Foreskin keratinocyte (primary cell): ENCODE data around the genes NME3 and NHERF2.

GRCh38 chr16:1208287-1208552 is 16.8 kb downstream of the TPSG1 start:
- RAMPAGE, total RNA, result no peak

GRCh38 chr16:1225592-1226181 is 619 bp upstream of the TPSG1 start:
- RAMPAGE, total RNA, result no peak

GRCh38 chr16:1291232-1291948 is 18.0 kb upstream of the UBE2I start:
- RAMPAGE, total RNA, result no peak

- RAMPAGE, total RNA, result no peak
Measured at GRCh38 chr16:1316655-1317062, 7.2 kb downstream of the UBE2I start.

DNA sequence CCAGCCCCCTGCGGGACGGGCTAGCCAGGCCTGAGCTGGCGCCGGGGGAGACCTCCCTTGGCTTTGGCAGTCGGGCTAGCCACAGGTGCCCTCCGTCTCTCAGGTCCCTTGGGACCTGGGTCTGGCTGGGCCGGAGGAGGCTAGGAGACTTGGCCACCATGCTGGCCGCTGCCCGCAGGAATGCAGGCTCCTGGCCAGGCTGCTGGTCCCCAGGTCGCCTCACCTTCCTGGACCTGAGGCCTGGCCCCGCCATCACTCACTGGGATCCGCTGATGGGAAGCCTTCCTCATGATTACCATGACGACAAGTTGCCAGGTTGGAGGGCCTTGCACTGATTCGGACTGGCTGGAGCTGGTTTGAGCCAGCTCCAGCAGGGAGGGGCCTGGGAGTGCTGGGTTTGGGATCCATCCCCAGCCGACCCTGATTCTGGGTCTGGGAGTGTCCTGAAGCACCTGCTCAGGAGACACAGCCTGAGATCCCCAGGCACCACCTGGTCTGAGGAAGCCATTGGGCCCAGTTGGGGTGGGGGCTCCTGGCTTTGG is 6.0 kb upstream of the BAIAP3 start:
- RAMPAGE, total RNA, result no peak

- RAMPAGE, total RNA, result no peak
Measured at GRCh38 chr16:1376079-1376709, 24.5 kb downstream of the GNPTG start.

GRCh38 chr16:1452267-1453130 is 8.1 kb upstream of the CCDC154 start:
- RAMPAGE, total RNA, result no peak

DNA sequence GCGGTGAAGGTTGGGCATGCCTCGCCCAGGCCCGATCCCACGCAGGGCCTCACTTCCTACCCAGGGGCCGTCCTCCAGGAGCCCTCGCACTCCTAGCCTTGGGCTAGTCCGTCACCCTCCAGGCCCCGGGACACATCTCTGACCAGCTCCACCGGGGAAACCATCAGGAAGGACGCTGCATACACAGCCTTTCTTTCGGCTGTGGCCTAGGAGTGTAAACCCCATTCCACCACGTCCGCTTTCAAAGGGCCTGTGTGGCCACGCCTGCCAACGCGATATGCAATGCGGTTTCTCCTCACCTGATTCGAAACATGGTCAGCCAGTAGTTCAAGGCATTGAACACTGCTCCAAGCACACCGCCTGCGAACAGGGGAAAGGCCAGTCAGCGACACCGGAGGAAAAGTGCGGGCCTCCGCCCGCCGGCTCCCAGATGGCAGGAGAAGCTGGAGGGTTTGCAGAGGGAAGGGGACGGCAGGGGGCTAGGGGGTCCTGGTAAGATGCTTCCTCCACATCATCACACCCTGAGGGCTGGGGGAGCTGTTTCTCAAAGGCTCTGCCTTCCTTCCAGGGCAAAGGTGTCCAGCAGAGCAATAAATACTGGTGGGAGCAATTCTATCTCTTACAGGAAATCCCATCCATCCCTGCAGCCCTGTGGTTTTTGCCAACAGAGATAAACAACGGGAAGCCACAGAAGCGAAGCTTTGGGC is 9.3 kb upstream of the CCDC154 start:
- RAMPAGE, total RNA, result no peak

DNA sequence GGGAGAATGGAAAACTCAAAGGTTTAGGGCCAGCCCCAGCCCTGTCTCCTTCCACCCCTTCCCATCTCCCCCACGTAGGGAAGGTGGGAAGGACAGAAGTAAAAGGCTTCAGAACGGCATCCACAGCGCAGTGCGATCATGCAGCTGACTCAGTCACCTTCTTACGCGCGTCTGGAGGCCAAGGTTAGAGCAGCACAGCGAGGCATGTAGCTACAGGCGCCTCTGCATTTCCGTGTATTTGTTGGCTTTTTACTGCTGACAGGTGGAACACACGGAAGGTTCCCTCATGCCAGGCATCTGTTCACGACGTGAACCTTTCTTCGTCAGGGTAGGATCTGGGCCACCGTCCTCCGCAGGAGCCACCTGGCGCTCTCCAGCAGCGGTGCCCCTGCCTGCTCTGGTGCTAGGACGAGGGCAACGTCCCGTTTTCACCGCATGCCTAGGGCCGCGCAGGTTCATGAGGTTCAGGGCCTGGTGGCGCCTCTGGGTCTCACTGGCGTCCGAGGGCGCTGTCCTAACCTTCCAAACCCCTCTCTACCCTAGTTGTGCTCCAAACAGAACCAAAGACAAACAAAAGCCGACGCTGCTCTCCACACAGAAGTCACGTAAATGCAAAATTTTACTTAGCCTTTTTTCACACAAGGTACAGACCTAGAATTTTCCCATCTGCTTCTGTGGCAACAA is 15.3 kb downstream of the TMEM204 start:
- RAMPAGE, total RNA, result no peak

DNA sequence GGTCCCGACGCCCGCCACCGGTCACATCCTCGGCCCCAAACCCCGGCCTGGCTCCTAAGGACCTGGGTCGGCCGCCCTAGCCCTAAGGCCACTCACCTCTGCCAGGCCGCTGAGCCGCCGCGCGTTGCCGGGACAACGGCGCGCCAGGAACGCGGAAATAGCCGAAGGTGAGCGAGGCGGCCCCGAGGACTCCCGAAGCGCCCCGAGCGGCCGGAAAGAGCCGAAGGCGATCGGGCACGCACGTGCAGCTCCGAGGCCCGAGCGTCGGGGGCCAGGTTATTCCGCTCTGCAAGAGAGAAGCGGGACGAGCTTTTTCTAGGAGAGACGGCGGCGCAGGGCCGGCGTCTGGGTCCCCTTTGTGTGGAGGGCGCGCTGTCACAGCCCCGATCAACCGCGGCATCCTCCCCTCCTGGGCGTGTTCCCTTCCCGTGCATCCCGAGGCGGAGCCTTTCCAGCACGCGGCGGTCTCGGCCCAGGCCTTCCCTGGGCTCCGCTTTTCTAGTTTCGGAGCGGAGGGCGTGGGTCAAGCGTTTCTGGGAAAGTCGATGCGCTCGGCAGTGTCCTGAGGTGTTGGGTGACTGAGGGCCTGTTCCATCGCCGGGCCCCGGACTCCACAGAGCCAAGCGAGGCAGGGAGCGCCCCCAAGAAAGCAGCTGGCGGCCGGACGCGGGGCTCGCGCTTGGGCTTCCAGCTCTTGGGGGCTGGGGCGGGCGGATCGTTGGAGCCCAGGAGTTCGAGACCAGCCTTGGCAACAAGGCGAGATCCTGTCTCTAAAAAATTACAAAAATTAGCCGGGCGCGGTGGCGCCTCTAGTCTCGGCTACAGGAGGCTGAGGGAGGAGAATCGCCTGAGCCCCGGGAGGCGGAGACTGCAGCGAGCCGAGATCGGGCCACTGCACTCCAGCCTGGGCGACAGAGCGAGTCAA is 1.0 kb downstream of the IFT140 start:
- RAMPAGE, total RNA, result no peak

GRCh38 chr16:1643638-1644412 is 31.7 kb downstream of the CRAMP1 start:
- RAMPAGE, total RNA, result no peak

GRCh38 chr16:1646071-1646688 is 31.9 kb upstream of the JPT2 start:
- RAMPAGE, total RNA, result no peak

- RAMPAGE, total RNA, result no peak
Measured at GRCh38 chr16:1767732-1768426, 3.5 kb downstream of the NME3 start.

DNA sequence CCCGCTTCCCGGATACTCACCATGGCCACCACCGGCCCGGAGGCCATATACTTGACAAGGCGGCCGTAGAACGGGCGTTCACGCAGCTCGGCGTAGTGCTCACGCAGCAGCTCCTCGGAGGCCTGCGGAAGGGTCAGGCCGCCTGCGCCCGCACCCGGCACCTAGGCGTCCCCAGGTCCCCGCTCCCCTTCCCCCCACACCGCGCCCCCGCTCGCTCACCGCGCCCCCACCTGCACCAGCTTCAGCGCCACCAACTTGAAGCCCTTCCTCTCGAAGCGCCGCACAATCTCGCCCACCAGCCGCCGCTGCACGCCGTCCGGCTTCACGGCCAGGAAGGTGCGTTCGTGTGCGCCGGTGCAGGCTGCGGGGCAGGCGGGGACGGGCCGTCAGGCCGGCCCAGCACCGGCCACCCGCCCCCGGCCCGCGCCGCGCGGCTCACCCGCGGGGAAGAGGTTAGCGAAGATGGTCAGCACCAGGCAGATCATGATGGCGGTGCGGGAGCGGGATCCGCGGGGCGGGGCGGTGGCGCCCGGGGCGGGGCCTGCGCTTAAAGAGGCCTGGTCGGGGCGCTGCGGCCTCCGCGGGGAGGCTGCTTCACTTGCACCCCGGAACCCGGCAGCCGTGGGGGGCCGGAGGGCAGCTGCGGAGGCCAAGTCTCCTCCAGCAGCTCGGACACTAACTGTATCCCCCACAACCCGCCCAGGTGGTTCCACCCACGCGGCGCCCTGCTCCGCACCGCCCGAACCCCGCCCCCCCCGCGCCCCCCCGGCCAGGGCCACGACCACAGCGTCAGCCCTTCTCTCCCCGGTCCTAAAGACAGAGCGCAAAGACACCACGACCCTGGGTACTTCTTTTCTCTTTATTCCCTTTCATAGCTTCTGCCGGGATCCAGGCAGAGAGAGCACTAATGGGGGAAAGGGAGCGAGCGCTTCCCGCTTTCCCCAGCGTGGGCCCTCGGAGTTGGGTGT is at the start of gene NME3:
Gene NME3, minus strand, starts transcription at position 494 of the 968 bp plus-strand sequence.
- RAMPAGE, total RNA, result no peak

- RAMPAGE, total RNA, result no peak
Measured at GRCh38 chr16:1816696-1817446, 9.8 kb downstream of the HAGH start.

DNA sequence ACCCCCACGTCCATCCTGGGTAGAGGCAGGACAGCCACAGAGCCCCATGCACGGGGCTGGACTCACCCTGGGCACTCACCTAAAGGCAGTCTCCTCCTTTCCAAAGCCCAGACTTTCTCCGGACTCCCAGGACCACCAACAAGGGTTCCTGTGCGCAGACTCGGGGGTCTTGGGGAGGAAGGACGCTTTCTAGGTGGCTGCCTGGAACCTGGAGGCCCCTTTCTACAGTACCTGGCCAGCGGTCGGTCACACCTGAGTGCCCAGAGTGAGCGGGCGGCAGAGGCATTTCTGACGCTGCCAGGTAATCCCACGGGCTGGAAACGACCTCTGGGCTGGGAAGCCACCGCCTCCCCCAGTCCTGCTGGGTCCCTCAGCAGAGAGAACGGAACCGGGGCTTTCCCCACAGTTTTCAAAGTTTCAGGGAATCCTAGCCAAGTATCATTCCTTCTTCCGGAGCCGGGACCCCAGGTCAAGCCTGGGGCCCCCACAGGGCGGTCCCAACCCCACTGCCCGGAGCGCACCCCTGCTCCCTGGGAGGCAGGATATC is 854 bp downstream of the HS3ST6 start:
- RAMPAGE, total RNA, result no peak

DNA sequence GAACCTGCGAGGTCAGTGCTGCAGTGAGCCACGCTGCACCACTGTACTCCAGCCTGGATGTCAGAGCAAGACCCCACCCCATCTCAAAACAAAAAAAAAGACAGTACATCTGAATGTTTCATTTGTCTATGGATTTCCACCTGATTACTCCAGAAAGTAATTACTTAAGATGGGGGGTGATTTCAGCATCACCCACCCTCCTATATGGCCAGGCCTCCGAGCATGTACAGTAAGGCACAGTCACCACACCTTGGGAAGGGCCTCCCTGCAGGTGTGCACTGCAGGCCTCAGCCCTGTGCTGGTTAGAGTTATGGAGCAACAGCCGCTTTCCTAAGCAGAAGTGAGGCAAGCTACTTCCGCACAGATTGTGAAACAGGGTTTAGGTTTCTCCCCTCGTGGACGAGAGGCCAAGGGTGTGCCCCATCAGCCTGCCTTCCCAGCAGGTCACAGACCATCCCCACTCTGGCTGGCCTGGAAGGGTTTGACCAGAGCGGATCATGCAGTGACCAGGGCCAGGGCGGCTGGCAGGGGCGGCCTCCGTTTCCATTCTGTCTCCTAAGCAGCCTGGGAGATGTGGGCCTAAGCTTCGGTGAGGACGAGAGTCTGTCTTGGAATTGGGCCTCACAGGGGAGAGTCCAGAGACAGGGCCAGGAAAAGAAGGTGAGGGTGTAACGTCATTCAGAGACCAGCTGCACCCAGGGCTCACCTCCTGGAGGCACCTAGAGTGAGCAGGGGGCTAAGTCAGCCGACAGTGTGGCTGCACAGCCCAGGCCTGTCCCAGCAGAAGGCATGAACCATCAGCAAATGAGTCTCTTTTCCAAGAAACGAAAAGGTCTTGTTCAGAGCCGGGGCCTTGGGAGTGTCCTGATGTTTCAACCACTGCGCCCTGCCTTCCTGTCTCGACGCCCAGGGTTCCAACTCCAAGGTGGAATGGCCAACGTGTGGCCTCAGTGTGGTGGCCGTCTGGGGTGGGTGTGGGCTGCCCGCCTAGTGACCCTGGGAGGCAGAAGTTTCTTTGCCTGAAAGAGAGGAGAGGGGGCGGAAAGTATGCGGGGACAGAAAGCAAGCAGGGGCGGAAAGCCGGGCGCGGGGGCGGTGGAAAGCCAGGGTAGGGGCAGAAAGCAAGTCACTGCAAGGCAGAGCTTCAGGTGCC is 4.5 kb downstream of the MSRB1 start:
- RAMPAGE, total RNA, result no peak

DNA sequence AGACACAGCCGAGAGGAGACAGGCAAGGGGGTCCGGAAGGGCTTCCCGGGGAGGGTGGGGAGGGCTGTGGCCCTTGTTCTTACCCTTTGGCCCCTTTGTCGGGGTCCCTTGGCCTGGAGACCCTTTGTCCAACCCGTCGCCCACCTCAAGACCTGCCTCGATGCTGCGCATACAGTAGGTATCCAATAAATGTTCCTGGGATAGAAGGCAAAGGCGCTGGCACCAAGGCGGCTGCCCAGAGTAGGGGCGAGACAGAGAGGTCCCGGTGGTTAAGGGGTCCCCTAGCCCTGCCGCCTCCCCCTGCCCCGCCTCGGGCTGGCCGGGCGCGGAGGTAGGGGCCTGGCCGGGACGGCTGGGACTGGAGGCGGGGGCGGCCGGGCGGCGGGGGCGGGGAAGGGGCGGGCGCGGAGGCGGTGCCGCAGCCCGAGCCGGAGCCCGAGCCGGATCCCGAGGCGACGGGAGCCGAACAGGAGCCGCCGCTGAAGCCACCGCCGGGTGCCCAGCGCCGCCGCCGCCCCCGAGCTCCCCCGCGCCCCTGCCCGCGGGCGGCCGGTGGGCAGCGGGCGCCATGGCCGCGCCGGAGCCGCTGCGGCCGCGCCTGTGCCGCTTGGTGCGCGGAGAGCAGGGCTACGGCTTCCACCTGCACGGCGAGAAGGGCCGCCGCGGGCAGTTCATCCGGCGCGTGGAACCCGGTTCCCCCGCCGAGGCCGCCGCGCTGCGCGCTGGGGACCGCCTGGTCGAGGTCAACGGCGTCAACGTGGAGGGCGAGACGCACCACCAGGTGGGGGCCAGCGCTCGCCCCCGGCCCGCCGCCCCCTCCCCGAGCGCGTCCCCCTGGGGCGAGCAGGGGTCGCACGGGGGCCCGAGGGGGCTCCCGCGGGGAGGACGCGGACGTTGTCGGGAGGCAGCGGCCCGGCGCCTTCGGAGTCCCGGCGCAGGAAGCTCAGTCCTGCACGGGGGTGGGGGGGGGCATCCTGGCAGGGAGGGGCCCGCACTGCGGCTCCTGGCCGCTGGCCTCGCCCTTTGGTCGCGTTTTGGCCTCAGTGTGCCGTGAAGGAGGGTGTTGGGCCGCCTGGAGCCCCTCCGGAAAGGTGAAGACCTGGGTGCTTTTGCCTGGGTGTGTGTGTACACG is at the start of gene NHERF2:
Gene NHERF2, plus strand, starts transcription at position 465 of the 1,132 bp plus-strand sequence.
- RAMPAGE, total RNA, result no peak

DNA sequence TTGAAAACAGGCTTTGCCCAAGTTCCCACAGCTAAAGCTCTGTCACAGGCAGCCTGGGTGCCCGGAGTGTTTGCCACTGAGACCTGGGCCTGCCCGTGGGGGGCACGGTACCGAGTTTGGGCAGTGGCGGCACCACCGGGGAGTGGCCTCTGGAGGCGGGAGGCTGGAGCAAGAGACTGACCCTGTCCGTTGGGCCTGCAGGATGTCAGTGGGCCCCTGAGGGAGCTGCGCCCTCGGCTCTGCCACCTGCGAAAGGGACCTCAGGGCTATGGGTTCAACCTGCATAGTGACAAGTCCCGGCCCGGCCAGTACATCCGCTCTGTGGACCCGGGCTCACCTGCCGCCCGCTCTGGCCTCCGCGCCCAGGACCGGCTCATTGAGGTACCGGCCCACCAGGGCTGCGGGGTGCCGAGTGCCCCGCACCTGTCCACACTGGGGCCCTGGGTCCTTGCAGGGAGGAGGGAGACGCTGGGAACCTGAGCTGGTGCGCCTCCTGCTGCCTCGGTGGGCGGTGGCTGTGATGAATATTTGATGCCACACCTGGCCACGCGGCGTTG is 9.5 kb downstream of the NHERF2 start:
- RAMPAGE, total RNA, result no peak

DNA sequence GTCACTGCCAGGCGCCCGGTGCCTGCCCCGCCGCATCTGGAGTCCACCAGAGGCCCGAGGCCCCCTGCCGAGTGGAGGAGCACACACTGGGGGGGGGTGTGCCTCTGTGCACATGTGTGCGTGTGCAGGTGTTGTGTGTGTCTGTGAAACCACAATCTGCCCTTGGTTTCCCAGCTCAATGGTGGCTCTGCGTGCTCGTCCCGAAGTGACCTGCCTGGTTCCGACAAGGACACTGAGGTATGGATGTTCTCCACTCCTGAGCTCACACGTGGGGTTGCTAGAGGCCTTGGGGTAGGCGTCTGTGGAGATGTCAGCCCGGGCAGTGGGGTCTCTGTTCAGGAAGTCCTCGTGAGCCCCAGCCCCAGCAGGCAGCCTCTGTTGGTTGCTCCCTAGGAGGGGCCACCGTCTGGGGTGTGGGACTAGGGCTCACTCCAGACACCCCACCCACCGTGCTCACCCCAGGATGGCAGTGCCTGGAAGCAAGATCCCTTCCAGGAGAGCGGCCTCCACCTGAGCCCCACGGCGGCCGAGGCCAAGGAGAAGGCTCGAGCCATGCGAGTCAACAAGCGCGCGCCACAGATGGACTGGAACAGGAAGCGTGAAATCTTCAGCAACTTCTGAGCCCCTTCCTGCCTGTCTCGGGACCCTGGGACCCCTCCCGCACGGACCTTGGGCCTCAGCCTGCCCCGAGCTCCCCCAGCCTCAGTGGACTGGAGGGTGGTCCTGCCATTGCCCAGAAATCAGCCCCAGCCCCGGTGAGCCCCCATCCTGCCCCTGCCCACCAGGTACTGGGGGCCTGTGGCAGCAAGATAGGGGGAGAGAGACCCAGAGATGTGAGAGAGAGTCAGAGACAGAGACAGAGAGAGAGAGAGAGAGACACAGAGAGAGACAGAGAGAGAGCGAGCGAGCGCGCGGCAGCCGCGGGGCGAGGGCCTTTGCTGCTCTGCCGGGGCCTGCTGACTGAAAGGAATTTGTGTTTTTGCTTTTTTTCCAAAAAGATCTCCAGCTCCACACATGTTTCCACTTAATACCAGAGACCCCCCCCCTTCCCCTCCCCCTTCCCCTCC is 9.9 kb downstream of the NTHL1 start:
- RAMPAGE, total RNA, result no peak